ENCODE measurements around a stretch of chr12.

DNA sequence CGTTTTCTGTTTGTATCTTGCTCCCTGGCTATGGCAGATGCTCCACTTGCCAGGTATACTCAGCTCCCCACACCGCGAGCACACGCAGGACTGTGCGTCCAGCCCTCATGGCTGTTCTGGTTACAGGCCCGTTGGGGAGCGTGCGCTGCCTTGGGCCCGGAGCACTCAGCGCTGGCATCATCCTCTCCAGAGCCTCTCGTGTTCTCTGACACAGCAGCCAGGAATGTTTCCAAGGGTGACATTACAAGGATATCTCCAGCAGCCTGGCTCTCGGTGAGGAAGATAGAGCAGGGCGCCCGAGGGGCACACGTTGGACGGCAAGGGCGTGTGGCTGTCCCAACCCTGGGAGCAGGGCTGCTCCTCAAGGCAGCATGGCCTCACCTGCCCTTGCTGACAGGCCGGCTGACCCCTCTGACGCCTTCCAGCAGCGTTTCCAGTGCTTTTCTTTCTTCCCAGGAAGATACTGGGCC, 14.4 kb downstream of the LRCOL1 start:
CAGE:
- cytosol, long polyA minus RNA: no peak
- cytosol, long polyA plus RNA: no peak
- long polyA plus RNA: no peak
- nucleus, long polyA minus RNA: no peak
- nucleus, long polyA plus RNA: no peak

DNA sequence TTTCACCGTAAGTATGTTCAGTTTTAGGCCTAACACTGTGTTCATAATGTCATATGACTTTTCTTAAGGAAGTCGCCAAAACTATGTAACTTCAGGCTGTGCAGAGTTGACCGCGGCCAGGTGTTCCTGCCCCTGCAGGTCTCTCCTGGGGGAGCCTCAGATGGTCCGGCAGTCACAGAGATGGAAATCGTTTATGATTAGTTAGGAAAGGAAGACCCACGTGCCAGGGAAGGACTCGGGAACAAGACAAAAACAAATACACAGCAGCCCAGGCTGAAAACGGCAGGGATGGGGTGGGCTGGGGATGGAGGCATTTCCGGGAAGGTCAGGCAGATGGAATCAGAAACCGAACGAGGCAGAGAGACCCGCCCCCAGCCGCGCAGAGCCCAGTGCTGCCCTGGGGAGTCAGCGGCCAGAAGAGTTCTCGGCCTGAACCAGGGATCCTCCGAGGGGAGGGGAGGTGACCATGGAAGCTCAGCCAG, 8.0 kb downstream of the LRCOL1 start:
CAGE:
- cytosol, long polyA minus RNA: no peak
- cytosol, long polyA plus RNA: no peak
- long polyA plus RNA: no peak
- nucleus, long polyA minus RNA: no peak
- nucleus, long polyA plus RNA: no peak

DNA sequence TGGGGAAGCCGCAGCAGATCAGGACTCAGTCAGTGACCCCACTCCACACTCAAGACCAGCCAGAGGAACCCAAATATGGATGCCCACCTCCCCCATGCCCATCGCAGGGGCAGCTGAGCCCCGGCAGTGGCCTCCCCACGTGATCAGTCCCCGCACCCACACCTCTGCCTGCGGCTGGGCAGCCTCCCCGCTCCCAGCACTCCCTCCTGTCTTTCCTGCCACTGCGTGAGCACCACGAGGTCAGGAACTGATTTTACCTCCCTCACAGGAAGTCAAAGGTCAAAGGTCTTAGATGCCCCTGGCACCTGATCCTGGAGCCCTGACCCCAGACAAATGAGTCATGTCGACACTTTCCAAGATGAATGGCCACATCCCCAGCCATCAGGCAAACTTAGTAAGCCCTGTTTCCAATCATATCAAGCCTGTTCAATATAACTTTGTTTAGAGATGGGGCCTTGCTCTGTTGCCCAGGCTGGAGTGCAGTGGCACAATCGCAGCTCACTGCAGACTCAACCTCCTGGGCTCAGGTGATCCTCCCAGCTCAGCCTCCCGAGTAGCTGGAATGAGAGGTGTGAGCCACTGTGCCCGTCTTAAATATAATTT, 2.1 kb downstream of the LRCOL1 start:
CAGE:
- cytosol, long polyA minus RNA: no peak
- cytosol, long polyA plus RNA: no peak
- long polyA plus RNA: no peak
- nucleus, long polyA minus RNA: no peak
- nucleus, long polyA plus RNA: no peak

DNA sequence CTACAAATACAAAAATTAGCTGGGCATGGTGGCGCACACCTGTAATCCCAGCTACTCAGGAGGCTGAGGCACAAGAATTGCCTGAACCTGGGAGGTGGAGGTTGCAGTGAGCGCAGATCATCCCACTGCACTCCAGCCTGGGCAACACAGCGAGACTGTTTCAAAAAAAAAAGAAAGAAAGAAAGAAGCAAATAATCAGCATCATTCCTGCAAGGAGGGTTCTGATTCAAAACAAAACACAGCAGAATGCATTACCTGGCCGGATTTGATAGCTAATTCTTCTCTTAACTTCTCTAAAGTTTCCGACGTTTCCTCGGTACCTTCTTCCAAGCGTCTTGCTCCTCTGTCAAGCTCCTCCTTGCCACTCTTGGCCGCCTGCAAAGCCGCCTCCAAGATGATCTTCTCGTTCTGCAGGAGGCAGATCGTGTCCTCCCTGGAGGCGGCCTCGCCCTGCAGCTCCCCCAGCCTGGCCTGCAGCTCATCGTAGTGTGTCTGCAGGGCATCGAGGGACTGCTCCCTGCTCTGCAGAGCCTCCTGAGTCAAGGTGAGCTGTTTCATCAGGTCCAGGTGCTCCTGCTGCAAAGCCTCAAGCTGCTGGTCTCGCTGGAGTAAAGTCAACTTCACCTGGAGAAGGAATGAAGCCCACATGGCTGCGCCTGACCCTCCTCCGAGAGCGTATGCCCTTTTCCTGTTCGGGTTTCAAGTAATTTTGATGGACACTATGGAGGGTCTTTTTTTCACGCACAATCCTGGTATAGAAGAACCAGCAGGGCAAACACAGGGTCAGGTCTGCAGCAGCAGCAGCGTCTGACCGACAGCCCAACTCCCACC, 32.9 kb downstream of the GOLGA3 start:
CAGE:
- cytosol, long polyA minus RNA: start-site peak on the minus strand centred at position 306 of the sequence, 78 bp wide, 26 reads
- cytosol, long polyA plus RNA: no peak
- long polyA plus RNA: no peak
- nucleus, long polyA minus RNA: no peak
- nucleus, long polyA plus RNA: no peak

DNA sequence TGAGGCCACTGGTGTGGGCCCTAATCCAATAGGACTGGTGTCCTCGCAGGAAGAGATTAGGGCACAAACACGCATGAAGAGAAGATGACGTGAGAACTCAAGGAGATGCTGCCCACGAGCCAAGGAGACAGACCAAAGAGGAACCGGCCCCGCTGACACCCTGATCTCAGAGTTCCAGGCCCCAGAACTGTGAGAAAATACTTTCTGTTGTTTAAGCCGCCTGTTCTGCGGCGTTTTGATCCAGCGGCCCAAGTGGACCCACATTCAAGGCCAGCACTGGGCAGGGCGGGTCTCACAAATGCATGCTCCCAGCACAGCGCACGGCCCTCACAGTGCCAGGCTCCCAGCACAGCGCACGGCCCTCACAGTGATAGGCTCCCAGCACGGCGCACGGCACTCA, 6.8 kb upstream of the GOLGA3 start:
CAGE:
- cytosol, long polyA minus RNA: no peak
- cytosol, long polyA plus RNA: no peak
- long polyA plus RNA: no peak
- nucleus, long polyA minus RNA: no peak
- nucleus, long polyA plus RNA: no peak

DNA sequence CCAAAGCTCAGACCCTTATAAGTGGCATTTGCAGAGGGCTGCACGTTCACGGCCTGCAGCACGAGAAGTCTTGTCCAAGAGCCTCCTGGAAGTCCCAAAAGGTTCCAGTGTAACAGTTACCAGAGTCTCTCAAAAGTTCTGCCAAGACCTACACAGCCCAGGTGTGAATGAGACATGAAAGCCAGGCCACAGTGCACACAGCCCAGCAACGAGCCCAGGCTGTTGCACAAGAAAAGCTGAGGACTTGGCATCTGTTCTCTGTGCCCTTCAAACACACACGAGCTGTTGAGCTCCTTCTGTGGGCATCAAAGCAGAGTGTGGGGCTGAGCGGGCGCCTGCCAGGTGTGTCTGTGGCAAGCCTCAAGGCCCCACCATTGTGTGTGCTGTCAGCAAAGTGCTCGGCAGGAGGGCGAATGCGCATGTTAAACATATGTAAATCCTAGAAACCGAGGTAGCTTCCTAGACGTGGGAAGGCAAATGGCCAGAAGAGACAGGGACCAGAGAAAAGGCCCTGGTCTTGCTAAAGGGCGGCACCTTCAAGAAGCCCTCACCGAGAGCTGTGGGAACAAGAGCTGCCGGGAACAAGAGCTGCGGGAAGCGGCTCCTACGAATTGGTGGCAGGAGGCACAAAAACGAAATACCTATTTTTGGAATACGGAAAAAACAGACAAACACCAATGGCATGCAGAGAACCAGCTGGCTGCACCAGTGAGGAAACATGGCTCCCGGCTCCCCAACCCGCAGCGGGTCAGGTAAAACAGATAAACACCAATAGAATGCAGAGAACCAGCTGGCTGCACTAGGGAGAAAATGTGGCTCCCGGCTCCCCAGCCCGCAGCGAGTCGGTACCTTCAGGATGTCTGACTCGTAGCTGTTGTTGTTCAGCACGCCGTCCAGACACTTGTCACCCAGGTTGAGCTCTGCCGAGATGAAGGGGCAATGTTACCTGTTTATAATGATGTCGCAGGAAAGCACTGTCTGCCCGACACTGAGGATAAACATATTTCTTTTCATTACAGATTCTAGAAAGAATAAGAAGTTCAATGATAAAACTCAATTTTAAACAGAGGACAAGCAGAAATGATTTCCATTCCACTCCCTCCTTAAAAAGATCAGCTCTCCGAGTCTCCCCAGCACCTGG, 18.9 kb upstream of the GOLGA3 start:
CAGE:
- cytosol, long polyA minus RNA: no peak
- cytosol, long polyA plus RNA: no peak
- long polyA plus RNA: no peak
- nucleus, long polyA minus RNA: no peak
- nucleus, long polyA plus RNA: no peak

CAGE:
- cytosol, long polyA minus RNA: no peak
- cytosol, long polyA plus RNA: no peak
- long polyA plus RNA: no peak
- nucleus, long polyA minus RNA: no peak
- nucleus, long polyA plus RNA: no peak
These were observed 792 bp downstream of the ZNF605 start for GRCh38 chr12:132955345-132955682.

DNA sequence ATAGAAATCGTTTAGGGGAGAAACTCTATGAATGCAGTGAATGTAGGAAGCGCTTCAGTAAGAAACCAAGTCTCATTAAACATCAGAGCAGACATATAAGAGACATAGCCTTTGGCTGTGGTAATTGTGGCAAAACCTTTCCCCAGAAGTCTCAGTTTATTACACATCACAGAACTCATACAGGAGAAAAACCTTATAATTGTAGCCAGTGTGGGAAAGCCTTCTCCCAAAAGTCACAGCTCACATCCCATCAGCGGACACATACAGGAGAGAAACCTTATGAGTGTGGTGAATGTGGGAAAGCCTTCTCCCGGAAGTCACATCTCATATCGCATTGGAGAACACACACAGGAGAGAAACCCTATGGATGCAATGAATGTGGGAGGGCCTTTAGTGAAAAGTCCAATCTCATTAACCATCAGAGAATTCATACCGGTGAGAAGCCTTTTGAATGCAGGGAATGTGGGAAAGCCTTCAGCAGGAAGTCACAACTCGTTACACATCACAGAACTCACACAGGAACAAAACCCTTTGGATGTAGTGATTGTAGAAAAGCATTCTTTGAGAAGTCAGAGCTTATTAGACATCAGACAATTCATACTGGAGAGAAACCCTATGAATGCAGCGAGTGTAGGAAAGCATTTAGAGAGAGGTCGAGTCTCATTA, 20.1 kb downstream of the ZNF84 start:
CAGE:
- cytosol, long polyA minus RNA: no peak
- cytosol, long polyA plus RNA: no peak
- long polyA plus RNA: no peak
- nucleus, long polyA minus RNA: no peak
- nucleus, long polyA plus RNA: no peak

GRCh38 chr12:133141302-133141827, 10.9 kb downstream of the ZNF10 start:
CAGE:
- cytosol, long polyA minus RNA: no peak
- cytosol, long polyA plus RNA: no peak
- long polyA plus RNA: no peak
- nucleus, long polyA minus RNA: no peak
- nucleus, long polyA plus RNA: no peak